SK-MEL-5 (cell line): ENCODE results near the gene TMCC3.

DNA sequence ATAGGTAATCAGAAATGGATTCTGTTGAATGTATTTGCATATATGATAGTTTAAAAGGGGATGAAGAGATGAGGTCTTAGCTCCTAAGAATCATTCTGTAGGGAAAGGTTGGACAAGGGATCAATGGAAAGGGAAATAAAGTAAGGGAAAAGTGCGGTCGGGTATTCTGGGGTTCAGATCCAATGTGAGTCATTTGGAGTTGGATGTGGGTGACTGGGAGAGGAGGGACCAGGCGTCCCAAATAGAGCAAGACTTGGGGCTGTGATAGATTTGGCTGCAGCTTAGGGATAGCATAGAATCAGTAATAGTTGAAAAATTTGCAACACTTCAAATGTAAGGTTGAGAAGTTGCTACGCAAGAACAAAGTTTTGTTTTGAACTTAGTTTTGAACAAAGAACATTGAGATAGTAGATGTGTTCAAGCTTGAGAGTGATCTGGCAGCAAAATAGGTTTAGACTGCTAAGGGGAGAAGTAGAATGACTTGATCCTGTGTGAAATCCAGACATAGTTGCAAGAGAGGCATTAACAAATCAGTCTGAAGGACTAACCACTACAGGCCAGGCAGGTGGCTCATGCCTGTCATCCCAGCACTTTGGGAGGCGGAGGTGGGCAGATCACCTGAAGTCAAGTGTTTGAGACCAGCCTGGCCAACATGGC, 3.8 kb downstream of the NUDT4 start:
RAMPAGE:
- cytosol, long total RNA = no peak
- long total RNA = no peak
- nucleus, long total RNA = no peak

GRCh38 chr12:93501670-93502515, 34.6 kb downstream of the MRPL42 start:
RAMPAGE:
- cytosol, long total RNA = no peak
- long total RNA = no peak
- nucleus, long total RNA = no peak

DNA sequence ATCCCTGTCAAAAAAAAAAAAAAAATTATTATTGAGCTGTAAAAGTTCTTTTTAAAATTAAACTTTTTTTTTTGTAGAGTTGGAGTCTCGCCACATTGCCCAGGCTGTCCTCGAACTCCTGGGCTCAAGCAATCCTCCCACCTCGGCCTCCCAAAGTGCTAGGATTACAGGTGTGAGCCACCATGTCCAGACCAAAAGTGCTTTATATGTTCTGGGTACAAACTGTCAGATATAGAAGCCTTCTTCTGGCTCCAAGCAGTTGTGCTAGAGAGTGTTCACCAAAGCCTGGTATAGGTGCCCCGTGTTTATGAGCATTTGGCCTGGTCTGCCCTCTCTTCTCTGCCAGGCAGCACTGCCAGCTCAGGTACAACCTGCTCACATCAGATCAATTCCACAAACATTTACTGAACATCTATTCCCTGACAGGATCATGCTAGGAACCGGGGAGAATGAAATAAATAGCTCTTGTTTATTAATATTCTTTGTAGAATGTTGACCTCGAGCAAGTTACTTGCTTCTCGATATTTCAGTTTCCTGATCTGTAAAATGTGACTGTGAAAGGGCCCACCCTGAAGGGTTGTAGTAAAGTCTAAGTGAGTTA, 20.1 kb upstream of the SOCS2 start:
RAMPAGE:
- cytosol, long total RNA = no peak
- long total RNA = no peak
- nucleus, long total RNA = no peak

DNA sequence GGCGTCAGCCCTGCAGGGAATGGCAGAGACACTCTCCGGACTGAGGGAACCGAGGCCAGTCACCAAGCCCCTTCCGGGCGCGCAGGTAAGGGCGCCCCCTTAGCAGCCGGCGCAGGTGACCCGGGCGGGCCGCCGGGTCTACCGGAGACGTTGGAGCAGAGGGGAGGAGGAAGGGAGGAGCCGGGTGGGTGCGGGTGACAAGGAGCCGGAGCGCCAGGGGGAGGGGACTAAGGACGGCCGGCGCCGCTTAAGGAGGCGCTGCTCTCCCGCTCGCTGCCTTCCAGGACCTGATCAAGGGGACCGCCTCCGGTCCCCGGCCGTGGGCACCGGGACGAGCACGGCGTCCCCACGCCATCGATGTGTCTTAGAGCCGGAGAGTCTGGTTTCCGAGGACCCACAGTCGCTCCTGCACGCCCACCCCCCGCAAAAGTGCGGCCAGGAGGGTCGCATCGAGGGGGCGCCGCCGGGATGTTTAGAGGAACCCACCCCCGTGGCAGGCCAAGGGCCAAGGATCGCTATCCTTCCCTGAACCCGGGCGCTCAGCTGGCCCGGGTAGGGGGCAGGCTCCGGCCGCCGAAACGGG, 2.3 kb upstream of the SOCS2 start:
RAMPAGE:
- cytosol, long total RNA = no peak
- long total RNA = no peak
- nucleus, long total RNA = no peak

DNA sequence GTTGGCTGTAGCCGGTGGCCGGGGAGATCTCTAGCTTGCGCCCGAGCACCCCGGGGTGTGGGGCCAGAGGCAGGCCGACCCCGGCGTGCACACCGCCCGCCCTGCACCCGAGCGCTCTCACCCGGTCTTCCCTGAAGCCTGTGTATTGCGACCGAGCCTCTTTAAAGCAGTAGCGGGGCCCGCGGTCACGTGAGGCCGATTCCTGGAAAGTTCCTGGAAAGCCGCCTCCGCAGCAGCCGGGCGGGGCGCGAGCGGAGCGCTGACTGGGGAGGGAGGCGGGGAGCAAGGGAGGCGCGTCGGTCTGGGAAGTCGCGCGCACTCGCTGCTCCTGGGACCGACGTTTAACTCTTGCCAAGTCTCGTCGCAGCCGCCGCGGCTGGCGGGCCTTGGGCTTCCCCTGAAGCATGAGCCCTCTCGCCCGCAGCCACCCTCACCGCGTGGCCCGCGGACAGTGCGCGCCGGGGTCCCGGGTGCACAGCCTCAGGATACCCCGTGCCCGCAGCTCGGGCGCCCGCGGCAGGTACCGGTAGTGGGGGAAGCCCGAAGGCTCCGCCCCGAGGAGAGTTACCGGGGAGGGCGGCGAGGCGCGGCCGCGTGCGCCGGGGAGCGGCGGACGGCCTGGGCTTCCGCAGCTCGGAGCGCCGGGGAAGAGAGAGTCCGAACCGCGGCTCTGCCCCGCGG, 1.6 kb upstream of the SOCS2 start:
RAMPAGE:
- cytosol, long total RNA = start-site peak on the minus strand centred at position 162 of the sequence, 59 bp wide, 19 and 21 reads in 2 replicates
- long total RNA = no peak
- nucleus, long total RNA = no peak

DNA sequence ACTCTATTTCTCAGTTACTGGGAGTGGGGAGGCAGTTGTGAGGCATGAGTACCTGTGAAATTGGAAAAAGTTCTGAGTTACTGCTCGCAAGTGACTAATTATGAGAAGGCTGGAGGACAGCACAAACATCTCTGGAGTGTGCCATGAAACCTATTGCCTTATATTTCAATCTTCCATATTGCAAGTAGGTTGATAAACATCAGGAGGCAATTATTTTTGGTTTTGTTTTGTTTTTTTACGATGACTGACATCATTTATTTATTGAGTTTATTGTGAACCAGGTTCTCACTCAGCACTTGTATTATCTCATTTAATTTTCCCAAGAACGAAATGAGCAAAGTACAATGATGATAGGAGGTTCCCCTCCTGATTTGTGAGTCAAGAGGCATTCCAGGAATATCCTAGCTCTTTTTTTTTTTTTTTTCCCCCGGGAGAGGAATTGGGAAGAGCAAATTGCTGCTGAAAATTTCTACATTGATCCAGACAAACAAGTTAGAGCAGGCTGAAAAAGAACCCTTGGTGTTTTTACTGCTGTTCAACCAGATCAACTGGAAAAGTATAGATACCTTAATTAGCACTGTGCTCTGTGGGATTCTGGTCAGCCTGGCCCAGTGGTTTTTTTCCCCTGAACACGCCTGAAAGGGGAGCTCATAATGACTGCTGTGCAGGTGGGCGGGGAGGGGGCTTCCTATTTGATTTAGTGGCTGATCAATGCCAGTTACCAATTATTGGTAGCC, 4.8 kb downstream of the SOCS2 start:
RAMPAGE:
- cytosol, long total RNA = no peak
- long total RNA = no peak
- nucleus, long total RNA = no peak

GRCh38 chr12:93767488-93767882, 90.3 kb downstream of the CRADD start:
RAMPAGE:
- cytosol, long total RNA = no peak
- long total RNA = no peak
- nucleus, long total RNA = no peak

GRCh38 chr12:93784329-93784865, 107.2 kb downstream of the CRADD start:
RAMPAGE:
- cytosol, long total RNA = no peak
- long total RNA = no peak
- nucleus, long total RNA = no peak

RAMPAGE:
- cytosol, long total RNA = no peak
- long total RNA = no peak
- nucleus, long total RNA = no peak
Measured at GRCh38 chr12:93814408-93815145, 137.4 kb downstream of the CRADD start.

DNA sequence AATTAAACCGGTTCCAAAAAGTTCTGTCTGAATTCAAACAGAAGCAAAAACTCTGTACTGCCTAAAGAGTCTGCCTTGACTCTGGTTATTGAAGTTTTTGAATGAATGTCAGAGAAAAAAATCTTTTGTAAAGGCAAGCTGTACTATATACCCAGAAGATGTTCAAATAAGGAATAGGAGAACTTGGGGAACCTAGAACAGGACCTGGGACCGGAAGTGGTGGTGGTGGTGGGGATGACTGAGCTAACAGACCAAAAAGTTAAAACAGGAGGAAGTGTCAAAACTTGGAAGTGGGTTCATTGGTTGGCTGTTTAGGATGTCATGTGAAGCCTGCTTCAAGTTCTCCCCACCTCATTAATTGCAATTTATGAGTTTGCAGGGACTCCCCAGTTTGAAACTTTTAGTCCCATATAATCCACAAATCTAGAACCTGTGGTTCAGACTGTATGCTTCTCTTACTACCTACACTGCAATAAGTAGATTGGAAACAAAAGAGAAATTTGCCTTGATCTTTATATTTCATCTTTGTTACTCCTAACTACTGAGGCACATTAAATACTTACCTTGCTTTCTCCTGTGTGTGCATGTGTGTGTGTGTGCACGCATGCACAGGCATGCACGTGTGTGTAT, 26.3 kb downstream of the PLXNC1 start:
RAMPAGE:
- cytosol, long total RNA = no peak
- long total RNA = no peak
- nucleus, long total RNA = no peak

DNA sequence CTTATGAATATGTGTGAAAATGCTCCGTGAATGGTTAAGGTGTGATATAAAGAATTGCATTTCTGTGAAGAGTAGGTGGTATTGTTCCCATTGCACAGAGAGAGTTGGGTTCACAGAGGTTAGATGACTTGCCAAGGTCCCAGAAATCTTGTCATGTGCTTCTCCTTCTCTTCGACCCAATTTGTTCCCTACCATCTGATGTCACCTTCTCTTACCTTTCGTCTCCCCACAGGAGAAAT, 95.9 kb downstream of the PLXNC1 start:
RAMPAGE:
- cytosol, long total RNA = no peak
- long total RNA = no peak
- nucleus, long total RNA = no peak

RAMPAGE:
- cytosol, long total RNA = no peak
- long total RNA = no peak
- nucleus, long total RNA = no peak
Measured at GRCh38 chr12:94263915-94264454, 115.6 kb downstream of the PLXNC1 start.

DNA sequence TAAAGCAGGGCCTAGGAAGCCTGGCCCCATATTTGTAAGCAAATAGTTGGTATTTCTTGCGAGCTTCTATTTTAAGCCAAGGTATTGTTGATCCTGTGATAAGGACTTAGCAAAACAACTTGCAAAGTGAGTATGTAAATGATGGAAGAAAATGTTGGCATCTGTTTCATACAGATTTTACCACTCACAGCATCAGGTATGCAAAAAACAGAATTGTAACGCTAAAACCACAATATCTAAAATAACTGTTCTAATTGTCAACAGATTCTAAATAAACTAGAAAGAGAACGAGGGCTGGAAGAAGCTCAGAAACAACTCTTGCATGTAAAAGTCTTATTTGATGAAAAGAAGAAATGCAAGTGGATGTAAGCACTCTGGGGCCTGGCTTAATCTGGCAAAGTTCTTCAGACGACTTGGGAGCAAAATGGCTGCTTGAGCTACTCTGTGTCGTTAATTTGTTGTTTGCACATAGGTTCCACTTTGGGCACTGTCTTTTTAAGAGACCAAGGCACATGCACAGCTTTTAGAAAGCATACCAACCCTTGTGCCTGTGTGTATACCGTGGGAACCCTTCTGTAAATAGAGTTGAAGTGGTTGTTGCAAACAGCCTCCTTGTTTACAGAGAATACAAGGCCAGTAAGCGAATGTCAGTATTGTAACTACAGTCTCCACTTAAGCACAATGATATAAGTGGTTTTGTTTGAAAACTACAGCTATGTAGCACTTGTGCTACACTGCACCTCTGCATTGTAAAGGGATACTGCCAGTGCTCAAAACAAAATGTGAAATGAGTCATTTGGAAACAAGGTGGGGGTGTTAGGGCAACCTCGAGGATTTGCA, 154.5 kb downstream of the CEP83 start:
RAMPAGE:
- cytosol, long total RNA = no peak
- long total RNA = no peak
- nucleus, long total RNA = no peak

RAMPAGE:
- cytosol, long total RNA = no peak
- long total RNA = no peak
- nucleus, long total RNA = no peak
Measured at GRCh38 chr12:94510160-94510609, 50.5 kb upstream of the CEP83 start.

RAMPAGE:
- cytosol, long total RNA = no peak
- long total RNA = no peak
- nucleus, long total RNA = no peak
Measured at GRCh38 chr12:94621649-94622159, 28.7 kb downstream of the TMCC3 start.

DNA sequence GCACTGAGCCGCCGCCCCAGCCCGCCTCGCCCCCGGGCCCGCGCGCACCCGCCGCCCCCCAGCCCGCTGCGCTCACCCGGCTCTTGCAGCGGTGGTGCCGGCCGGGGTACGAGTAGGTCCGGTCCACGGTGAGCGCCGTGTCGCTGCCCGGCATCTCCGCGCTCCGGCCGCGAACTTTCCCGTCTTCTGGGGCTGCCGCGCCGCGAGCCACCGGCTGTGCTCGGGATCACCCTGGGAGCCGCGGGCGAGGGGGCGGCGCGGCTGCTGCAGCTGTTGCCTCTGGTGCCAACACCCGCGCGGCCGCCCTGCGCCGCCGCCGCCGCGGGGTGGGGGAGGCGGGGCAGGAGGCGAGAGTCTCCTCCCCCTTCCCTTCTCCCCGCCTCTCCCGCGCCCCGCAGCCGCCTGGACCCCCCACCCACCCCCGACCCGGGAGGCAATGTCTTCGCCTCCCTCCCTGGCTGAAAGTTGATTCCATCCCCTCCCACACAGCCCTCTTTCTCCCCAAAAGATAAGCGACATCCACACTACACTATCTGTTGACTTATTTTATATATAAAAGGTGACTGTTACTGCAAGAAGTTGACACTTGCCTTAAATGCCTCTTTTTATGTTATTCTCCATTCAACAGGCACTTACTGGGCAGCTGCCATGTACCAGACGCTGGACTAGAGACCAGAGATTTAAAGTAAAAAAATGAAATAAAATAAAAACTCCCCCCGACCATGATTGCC, at the start of gene TMCC3:
TSS of gene TMCC3 (minus strand) at position 281 of the 731 bp plus-strand sequence.
RAMPAGE:
- cytosol, long total RNA = no peak
- long total RNA = no peak
- nucleus, long total RNA = no peak

GRCh38 chr12:95230084-95230918, 12.7 kb downstream of the VEZT start:
RAMPAGE:
- cytosol, long total RNA = no peak
- long total RNA = no peak
- nucleus, long total RNA = no peak

DNA sequence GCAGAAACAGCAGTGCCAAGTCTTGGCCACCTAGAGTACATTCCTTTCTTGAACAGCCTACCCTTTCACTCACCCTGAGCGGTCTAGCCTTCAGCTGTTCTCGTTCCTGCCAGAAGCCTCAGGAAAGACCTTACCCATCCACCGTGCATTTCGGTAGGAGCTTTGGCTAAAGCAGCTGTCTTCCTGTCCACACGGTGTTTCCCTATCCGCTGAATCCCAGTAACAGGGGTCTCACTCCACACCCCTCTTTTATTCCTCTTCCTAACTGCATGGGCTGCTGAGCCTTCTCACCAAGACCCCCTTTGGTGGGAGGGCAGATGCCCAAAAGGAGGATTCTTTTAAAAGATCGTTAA, 88.6 kb upstream of the METAP2 start:
RAMPAGE:
- cytosol, long total RNA = no peak
- long total RNA = no peak
- nucleus, long total RNA = no peak

DNA sequence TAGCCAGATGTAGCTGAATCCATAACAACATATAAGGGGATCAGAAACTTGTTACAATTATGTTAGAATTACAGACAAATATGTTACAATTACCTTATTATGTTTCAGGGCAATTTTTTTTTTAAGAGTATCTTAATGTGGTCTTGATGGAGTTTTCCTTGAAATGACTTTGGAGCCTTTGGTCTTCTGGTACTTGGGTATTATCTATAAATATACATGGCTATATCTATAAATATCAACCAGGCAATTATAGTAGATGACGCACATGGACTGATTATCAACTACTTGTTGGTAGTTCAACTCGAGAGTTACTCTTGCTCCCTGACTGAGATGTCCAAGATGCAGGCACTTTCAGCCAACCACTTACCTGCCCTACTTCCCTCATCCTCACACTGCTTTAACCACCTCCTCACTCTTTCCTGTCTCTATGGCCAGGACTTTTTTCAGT, 85.5 kb downstream of the NTN4 start:
RAMPAGE:
- cytosol, long total RNA = no peak
- long total RNA = no peak
- nucleus, long total RNA = no peak

DNA sequence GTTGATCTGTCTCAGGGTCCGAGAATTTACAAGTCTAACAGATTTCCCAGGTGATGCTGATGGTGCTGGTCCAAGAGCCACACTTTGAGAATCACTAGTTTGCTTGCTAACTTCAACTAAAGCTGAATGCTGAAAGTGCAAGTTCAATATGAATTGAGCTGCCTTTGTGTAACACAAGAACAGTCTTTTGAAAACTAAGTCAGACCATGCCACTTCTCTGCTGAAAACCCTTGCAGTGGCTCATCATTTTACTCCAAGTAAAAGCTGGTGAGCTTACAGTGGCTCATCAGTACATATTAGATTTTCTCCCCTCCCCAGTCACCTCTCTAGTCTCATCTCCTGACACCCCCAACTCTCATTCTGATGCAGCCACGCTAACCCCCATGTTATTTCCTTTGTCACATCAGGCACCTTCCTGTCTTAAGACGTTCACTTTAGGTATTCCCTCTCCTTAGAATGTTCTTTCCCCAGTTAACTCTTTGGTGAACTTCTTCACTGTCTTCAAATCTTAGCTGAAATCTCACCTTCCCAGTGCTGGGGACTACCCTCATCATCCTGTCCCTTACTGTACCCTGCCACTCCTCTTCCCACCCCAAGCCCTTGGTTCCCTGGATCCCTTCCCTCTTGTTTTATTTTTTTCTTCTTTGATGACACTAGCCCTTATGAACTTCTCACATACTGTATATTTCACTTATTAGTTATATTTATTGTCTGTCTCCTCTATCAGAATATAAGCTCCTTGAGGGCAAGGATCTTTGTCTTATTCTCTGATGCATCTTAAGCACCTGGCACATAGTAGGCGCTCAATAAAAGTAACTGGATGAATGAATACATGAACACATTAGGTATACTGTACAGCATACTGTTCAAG, 83.4 kb downstream of the NTN4 start:
RAMPAGE:
- cytosol, long total RNA = no peak
- long total RNA = no peak
- nucleus, long total RNA = no peak